Heart (tissue), 3 donors: ENCODE measurements around the genes SPATA45, VASH2 and ANGEL2.

DNA sequence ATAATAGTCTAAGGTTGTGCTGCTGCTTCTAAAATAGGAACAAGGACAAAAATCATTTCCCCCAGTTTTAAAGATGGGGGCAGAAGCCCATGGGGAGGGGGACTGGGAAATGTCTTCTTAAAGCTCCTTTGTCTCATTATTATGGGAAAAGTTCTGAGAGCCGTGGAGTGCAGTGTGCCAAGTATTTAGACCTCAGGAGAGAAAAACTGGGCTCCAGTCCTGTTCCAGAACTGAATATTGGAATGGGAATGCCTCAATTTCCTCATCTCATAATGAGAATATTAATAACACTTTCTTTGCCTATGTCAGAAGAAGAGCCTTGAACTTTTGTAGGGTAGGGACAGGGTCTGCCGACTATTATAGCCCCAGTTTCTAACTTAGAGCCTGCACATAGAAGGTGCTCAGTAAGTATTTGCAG, 40.9 kb upstream of the ATF3 start:
- RAMPAGE, long total RNA, 2 experiments, result no peak in any of the 2 experiments

DNA sequence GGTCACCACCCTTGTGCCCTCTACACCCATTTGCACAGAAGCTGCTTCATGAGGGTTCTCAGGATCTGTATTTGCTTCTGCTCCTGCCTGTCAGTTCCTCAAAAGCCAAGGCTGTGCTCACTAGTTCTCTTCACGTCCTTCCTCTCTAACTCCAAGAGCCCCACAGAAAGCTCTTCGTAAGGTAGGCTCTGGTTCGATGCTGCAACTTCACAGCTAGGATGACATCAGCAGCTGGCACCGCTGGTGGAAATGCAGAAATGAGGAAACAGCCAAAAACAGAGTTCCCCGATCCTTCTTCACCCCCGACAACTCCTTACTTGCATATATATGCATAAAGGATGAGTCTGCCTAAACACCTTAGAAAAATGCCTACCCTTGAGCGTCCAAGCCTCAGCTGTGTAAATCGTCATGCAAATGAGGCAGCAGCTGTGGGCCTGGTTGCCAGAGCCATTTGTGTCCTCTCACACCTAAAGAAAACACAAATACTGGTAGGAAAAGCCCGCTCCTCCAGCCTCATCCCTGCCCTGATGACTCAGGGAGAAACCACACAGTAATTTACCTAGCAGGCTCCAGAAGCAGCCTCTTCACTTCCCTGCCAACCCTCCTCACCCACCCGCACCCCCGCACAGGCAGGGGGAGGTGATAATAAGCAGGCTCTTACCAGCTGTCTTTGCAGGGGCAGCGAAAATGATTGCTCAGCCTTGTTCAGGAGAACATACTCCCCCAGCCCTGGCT, 28.2 kb downstream of the BATF3 start:
- RAMPAGE, long total RNA, 2 experiments, result no peak in any of the 2 experiments

GRCh38 chr1:212792149-212792913, 637 bp downstream of the TATDN3 start:
- RAMPAGE, long total RNA, 2 experiments, result start-site peak on the minus strand in 1 of 2 experiments, at chr1:212792293-212792388 at its widest, 15 reads per replicate

GRCh38 chr1:212847405-212847834, at the start of gene SPATA45:
Gene SPATA45, minus strand, starts transcription at chr1:212847649.
- RAMPAGE, long total RNA, 2 experiments, result no peak in any of the 2 experiments

GRCh38 chr1:212914156-212914455, 36.2 kb upstream of the VASH2 start:
- RAMPAGE, long total RNA, 2 experiments, result no peak in any of the 2 experiments

- RAMPAGE, long total RNA, 2 experiments, result no peak in any of the 2 experiments
Observed at GRCh38 chr1:212950195-212951142, at the start of gene VASH2. Gene VASH2, plus strand, starts transcription at chr1:212950541.

DNA sequence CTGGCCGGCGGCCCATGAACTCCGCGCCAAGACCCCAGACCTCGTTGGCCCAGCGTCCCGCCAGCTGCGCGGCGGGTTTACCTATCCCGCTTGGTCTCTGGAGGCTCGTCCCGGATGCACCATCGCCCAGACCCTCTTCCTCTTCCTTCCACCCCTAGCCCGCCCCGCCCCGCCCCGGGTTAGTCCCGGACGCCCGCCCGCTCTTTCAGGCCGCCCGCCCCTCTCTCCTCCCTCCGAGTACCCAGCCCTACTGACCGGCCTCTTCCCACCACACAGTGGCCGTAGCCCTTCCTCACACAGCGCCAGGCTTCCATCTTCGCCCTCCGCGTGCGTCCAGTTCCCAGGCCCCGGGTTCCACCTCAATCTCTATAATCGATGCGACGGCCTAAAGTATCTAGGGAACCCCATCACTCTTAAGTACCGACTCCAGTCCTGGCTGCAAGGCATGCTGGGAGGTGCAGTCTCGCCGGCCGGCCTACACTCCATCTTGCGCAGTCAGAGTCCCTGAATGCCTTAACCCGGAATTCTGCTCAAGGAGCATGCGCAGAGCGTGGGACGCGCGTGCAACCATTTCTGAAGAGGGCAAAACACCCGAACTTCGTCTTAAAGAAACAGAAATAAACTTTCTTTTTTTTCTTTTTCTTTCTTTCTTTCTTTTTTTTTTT, at the start of gene ANGEL2:
Gene ANGEL2, minus strand, starts transcription at position 510 of the 665 bp plus-strand sequence.
- RAMPAGE, long total RNA, 2 experiments, result start-site peak on the minus strand in 2 of 2 experiments, centred at positions 102 to 453 of the sequence, 67 to 516 reads per replicate

DNA sequence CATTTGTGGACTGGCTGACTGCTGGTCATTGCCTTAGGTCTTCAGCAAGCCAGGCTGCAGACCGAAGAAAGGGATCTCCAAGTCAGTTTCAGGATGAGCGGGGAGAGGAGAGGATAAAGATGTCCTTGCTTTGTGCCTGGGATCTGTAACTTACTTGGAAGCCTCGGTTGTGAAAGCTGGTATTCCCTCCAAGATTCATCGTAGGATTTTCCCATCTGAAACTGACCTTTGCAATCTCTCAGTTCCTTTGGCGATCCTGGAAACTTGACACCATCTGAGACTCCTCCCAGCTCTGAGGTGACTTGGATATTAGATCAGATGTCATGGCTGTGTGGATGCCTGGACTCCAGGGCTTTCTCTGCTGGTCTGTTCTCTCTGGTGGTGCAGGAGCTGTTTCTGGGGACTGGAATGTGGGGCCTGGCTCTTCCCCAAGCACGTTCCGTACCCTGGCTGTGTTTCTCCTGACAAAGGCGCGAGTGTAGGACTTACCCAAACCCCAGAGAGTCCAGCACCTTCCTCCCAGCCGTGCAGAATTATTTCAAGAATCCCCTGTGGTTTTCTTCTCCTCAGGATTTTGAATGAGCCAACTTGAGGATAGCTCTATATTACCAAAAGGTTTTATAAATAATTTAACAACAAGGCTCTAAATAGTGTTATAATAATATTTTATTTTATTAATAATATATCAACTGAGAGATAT, 252.2 kb downstream of the RPS6KC1 start:
- RAMPAGE, long total RNA, 2 experiments, result no peak in any of the 2 experiments

- RAMPAGE, long total RNA, 2 experiments, result start-site peak on the plus strand in 2 of 2 experiments, at chr1:213399958-213399993 at its widest, 31 to 71 reads per replicate
Observed at GRCh38 chr1:213399370-213400333, 348.6 kb downstream of the RPS6KC1 start.

DNA sequence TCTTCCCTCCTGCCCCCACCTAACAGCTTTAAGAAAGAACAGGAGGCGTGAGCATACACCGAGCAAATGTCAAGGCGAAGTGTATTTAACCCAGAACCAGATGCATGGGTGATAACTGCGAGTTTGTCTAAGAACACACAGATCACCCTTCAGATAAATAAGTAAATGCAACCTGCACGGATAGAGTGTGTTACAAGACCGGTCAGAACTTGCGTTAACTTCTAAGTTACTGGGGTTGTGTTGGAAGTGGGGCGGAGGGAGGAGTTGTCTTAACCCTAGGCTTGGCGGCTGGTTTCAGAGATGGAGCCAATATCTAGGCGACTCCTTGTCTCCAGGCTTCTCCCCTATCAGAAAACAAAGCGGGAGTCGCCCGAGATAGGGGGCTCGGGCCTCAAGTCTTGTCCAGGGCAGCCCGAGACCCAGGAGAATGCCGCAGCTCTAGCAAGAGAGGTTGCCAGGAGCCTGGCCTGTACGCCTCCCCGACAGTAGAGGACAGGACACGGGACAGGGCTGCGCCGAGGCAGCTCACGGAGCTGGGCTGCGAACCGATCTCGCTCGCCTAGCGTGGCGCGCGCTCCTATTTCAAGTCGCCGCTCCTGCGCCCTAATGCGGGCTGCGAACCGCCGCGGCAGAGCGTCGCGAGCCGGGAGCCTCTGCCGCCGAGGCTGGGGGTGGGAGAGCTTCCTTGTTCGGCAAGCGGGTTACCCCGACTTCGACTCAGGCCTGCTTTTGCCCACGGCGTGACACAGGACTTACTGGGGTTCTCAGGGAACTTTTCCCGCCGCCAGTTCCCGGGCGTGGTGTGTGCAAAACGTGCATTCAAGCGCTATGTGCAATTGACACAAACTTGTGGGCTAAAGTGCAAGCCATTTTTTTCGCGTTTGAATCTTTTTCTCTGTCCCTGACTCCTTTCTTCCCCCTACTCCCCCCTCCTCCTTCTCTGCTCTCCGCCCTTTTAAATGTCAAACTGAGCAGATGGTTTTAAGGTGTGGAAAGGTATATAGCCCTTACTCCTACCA, 2.6 kb upstream of the PROX1 start:
- RAMPAGE, long total RNA, 2 experiments, result no peak in any of the 2 experiments

GRCh38 chr1:214106303-214106703, 118.5 kb downstream of the PROX1 start:
- RAMPAGE, long total RNA, 2 experiments, result no peak in any of the 2 experiments

GRCh38 chr1:214310722-214311186, 29.8 kb downstream of the SMYD2 start:
- RAMPAGE, long total RNA, 2 experiments, result no peak in any of the 2 experiments

DNA sequence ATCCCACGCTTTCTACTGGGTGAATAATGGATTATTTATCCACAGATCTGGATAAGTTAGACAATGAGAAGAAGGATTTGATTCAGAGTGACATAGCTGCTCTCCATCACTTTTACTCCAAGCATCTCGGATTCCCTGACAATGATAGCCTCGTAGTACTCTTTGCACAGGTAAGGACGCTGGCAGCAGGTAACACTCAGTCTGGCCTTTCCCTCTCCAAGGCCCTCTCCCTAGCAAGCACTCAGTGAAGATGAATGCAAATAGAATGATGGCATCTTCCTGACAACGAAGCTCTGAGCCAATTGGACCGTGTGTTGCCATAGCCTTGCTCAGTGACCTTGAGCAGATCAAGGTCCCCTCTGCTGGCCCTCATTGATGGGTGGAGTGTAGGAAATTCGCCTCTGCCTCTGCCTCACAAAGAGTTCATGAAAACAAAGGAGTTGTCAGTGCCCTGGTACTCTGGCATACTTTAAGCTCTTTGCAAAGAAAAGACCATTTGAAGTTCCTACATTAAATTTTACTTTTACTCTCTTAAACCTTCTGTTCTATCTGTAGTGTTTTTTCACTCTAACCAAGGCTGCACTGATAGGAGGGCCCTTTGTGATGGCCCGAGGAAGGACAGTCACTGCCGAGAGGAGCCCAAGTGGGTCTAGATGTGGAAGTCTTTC, 38.0 kb downstream of the SMYD2 start:
- RAMPAGE, long total RNA, 2 experiments, result no peak in any of the 2 experiments

GRCh38 chr1:214331916-214332299, 50.9 kb downstream of the SMYD2 start:
- RAMPAGE, long total RNA, 2 experiments, result no peak in any of the 2 experiments

- RAMPAGE, long total RNA, 2 experiments, result no peak in any of the 2 experiments
Observed at GRCh38 chr1:214451649-214452198, 99.7 kb downstream of the PTPN14 start.

GRCh38 chr1:214646535-214646747, 43.4 kb downstream of the CENPF start:
- RAMPAGE, long total RNA, 2 experiments, result no peak in any of the 2 experiments

- RAMPAGE, long total RNA, 2 experiments, result no peak in any of the 2 experiments
Observed at GRCh38 chr1:215567532-215568564, 744 bp downstream of the KCTD3 start.

DNA sequence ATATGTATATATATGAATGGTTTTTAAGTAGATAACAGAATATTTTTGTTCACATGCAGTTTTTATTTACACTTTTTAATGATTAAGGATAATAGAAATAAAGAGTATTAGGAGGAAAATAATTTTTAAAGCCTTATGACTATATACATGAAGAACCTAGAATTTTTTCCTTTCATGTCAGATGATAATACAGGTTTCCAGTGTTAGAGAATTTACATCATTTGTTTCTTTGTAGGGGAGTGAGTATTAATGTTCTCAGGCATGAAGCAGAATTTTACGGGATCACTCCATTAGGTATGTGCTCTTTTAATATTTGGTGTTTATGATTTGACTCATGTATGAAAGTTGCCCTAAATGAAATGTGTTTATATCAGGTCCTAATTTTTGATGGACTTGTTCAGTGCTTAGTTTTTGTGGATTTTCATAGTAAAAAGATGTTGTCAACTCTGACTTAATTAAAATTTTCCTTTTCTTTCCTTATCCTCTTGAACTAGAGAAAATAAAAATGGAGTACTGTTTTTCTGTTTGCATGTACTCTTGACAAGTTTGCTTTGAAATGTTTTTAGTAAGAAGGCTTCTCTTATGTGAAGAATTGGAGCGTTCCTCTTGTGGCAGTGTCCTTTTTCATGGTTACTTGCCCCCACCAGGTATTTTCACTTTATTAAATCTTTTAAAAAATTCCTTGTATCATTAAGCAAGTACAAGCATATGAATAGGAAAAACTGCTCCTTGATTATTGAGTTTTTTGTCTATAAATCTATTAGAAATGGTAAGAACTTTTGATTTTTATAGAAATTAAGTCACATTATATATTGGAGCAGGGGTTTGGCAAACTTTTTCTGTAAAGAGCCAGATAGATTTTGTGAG, 10.6 kb downstream of the KCTD3 start:
- RAMPAGE, long total RNA, 2 experiments, result no peak in any of the 2 experiments

DNA sequence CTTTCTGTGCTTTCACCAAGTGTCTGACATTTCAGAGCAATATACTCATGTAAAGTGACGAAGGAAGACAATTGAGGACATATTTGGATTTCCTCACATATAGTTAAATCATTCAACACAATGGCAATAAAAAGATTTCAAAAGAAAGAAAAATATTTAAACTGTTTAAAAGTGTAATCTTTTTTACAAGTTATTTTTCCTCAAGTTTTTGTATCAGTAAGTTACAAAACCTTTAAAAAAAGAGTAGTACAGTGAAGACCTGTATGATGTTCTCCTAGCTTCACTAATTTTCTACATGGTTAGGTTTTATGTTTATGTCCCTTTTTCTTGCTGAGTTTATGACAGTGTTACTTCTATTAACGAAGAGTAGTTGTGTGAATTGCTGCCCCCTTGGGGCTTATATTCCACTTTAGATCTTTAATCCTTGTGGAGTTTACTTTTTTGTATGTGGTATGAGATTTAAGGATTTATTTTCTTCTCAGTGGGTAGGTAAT, 14.6 kb downstream of the KCTD3 start:
- RAMPAGE, long total RNA, 2 experiments, result no peak in any of the 2 experiments

DNA sequence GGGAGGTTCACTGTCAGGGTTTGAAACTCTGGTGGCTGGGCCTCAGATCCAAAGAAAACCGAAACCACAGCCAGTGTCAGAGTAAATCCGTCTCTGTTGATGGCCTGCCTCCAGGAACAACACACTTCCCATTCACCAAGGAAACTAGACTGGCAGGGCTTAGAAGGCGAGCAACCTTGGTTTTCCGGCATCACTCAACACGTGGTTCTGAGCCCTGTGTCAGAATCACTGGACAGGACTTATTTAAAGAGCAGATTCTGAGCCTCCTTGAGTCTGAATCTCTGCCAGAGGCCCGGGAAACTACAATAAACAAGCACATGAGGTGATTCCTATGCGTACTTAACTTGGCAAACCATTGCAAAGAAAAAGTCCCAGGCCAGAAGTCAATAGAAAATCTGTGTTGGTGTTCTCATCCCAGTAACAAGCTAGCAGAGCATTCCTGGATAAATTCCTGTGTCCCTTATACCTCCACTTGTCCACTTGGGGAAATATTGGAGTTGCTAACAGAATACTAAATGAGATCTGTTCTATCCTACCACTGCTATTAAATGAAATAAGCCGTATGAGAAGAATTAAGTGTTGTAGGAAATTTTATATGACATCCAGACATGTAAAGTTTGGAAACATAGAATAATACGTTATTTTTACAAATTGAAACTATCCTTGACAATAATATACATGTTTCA, 70.1 kb downstream of the KCTD3 start:
- RAMPAGE, long total RNA, 2 experiments, result no peak in any of the 2 experiments